ENCODE data around the gene ISCU.

- PRO-cap, 2 experiments = no peak in any of the 2 experiments
Measured at GRCh38 chr12:107036666-107037236, 49.8 kb upstream of the MTERF2 start.

DNA sequence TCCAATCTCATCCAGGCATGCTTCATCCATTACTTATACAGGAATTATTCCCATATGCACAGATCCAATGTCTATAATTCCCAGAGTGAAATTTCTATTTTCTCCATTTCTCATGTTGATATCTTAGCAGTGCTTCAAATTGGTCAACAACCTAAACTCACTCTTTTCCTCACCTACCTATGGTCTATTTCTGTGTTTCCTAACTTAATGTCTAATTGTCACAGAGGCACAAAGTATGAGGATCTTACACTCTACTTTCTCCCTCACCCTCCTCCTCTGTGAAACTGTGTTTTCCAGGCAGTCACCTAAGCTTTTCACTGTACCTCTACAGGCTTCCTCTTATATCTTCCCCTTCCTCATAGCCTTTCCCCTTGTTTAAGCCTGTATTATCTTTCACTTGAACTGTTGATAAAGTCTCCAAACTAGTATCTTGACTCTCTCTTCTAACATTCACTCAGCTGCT is 14.8 kb downstream of the CRY1 start:
- PRO-cap, 2 experiments = no peak in any of the 2 experiments

- PRO-cap, 2 experiments = peak in 2 of 2 experiments; most common plus-strand start chr12:107093980 (in 2); most common minus-strand start chr12:107093831 (in 2)
Measured at GRCh38 chr12:107093735-107094123, 380 bp upstream of the CRY1 start.

DNA sequence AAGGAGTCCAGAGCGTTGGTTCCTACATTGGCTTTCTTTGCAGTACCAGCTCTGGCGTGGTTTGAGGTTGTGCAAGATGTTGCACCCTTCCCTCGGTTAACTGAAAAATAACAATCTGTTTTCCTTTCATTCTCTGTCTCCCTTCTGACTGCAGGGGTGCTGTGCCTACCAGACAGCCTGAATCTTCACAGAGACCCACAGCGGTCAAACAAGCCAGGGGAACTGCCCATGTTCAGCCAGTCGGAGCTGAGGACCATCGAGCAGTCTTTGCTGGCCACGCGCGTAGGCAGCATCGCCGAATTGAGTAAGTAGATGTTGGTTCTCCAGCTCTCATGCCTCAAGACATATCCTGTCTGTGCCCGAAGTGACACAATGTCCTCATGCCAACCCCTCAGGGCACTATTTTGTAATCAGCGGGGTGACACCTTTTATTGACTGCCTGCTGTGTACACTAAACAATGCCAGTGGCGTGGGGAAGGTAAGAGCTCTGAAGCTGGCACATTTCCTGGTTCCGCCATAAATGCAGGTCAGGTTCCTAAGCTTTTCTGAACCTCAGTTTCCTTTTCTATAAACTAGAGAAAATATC is 165.2 kb upstream of the PWP1 start:
- PRO-cap, 2 experiments = no peak in any of the 2 experiments

- PRO-cap, 2 experiments = no peak in any of the 2 experiments
Measured at GRCh38 chr12:107684553-107684759, 1.1 kb upstream of the PWP1 start.

DNA sequence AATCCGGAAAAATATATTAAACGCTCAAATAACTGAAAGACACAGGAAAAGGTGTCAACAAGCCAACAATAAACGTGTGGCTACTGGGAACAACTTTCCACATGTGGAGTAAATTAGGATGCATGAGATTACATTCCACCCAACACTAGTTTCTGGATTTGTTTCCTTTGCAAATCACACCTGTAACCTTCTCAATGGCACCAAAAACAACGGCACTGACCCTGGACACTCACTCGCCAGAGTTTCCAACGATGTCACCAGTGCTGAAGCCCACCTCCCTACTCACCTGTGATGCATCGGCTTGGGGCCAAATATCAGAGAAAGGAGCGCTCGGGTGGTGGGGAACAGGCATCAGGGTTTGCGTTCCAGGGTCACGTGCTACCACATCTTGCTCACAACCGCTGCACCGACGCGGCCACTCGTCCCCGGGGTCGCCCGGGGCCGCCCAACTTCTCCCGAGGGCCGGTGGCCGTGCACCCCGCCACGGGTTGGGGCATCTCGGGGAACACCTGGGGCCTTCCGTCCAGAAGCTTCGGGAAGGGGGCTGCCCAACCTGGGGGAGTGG is 636 bp downstream of the PRDM4 start:
- PRO-cap, 2 experiments = peak in 1 of 2 experiments; most common plus-strand start position 418 of the sequence (in 1)

GRCh38 chr12:107845417-107846236 is 71.1 kb downstream of the ASCL4 start:
- PRO-cap, 2 experiments = no peak in any of the 2 experiments

DNA sequence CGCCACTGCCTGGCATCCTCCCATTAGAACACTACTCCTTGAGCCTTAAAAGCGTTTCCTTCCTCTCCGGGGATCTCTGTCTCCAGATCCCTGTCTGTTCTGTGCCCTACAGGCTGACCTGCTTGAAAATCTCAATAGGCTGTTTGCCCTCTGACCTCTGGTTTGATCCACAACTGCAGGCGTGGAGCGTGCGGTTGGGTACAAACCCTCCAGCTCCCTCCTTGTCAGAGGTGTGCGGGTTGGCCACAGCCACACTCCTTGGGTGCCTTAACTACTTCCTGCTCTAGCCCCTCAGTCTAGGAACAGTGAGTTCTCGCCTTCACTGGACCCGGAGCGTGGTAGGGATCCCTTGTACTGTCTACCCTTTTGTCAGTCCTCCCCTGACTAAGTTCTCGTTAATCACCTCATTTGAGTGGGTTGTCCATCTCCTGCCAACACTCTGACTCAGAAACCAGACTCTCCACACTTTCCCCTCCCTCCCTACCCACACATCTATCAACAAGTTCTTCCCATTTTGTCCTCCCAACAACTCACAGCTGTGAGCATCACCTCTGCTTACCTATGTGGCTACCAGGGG is 33.0 kb downstream of the CMKLR1 start:
- PRO-cap, 2 experiments = peak in 1 of 2 experiments; most common minus-strand start position 360 of the sequence (in 1)

DNA sequence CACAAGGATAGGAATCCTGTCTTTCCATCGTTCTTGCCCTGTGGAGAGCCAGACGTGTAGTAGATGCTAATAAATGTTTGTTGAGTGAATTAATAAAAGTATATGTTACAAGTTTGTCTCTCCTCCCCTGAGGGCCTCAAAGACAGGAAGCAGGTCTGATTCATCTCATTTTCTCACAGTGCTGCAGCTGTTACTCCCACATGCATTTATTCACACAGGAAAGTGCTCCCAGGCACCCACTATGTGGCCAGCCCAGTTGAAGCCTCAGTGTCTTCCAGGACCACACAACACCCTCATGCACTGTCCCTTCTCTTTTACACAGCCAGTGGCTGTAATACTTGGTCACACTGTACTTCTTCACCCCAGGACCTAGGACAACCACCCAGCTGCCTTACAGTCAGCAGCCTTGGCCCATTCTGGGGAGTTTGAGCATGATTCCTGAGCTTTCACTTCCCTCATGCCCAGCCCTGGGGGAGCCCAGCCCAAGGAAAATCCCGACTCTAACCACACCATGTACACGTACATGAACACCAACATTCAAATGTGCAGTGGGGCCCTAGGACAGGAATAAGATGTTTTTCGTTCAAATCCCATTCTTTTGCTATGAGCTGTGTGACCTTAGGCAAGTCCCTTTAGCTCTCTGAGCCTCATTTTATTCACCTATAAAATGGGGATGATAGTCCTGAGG is 4.8 kb downstream of the CMKLR1 start:
- PRO-cap, 2 experiments = no peak in any of the 2 experiments

DNA sequence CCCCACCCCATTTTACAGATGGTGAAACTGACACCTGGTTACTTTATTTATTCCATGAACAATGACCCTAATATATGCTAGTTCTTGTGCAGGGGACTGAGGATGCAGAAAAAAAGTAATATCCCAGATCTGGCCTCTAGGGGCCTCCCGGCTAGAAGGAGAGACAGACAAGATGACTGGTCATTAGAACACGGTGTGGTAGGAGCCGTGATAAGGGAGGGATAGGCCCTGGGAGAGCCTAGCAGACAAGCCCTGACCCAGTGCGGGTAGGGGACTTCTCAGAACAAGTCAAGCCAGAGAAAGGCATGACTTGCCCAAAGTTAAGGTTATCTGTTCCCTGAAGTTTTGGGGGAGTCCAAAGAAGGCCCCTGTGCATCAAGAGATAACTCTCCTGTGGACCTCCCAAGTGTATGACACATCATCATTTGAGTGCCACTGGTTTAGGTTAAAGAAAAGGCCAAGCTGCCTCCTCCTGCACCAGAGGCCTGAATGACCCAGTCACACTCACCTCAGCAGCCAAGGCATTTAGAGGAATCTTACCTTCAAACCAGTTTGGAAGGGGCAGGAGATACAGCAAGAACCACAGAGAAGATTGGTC is 1.7 kb downstream of the CMKLR1 start:
- PRO-cap, 2 experiments = no peak in any of the 2 experiments

- PRO-cap, 2 experiments = no peak in any of the 2 experiments
Measured at GRCh38 chr12:108519445-108520182, 4.5 kb downstream of the FICD start.

DNA sequence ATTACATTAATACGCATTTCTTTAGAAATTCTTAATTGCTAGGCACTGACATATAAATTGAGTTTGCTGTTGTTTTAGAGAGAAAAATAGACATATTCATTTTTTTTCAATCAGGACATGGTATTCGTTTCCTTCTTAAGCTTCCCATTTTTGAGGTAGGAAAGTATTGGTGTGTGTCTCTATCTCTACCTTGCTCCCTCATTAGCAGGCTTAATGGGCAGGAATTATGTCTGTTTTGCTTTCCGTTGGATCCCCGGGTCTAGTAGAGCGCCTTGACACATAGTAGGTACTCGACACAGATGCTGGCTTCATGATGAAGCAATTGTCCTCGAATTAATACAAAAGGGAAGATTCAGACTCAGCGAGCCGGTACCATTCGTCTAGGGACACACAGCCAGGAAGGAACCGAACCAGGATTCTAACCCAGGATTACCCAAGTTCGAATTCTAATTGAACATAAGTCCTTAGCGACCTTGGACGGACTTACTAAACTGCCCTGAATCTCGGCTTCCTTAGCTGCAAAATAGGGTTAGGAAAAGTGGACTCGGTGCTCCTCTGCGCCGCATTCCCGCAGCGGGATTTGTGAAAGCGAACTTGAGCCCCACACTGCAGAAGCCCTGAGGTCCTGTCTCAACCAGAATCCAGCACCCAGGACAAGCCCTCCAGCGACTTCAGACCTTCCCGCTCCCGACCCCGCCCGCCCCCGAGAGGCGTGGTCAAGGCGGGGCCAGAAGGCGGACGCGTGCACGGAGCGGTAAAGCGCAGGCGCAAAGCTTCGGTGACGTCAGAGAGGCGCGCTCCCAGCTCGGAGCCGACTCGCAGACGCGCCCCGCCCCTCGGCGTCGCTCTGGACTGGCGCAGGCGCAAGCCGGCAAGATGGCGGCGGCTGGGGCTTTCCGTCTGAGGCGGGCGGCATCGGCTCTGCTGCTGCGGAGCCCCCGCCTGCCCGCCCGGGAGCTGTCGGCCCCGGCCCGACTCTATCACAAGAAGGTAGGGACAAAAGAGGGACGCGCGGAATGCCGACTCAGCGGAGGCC is at the start of gene ISCU:
ISCU (plus strand) TSS at position 850 of the 1,036 bp plus-strand sequence.
- PRO-cap, 2 experiments = peak in 2 of 2 experiments; most common plus-strand start position 864 of the sequence (in 1); most common minus-strand start position 692 of the sequence (in 2)

GRCh38 chr12:108567790-108568778 is 5.7 kb downstream of the ISCU start:
- PRO-cap, 2 experiments = no peak in any of the 2 experiments

DNA sequence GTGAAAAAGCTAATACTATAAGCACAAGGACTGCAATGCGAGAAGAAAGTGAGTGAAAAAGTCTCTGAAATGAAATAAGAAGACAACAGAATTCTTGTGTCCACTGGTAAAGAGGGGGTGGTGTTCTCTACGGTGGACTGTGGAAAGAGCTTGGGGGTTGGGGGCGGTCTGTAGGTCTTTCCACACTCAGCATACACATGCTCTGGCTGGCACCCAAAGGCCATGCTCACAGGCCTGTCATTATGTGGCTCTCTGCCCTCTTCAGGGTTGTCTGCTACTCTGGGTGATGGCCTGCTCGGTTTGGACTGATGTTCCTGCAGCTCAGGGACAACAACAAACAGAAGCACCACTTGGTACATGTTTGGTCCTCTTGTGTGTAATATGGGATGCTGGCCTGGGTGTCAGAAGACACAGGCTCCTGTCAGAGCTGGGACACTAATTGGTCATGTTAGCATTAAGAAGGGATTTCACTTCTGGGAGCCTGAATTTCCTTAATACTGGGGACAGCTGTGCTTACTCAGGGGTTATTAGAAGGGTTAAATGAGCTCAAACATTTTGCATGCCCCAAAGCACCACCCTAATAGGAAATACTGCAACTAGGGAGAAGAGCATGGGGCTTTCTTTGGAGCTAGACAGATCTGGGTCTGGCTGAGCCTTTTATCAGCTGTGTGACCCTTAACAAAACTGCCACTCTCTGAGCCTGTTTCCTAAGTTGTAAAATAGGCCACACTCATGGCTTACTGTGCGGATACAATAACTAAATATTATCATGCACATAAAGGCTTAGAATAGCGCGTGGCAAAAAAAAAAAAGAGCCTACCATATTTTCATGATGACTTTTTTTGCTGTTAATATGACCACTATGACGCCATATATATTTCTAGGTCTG is 32.8 kb upstream of the SELPLG start:
- PRO-cap, 2 experiments = no peak in any of the 2 experiments

DNA sequence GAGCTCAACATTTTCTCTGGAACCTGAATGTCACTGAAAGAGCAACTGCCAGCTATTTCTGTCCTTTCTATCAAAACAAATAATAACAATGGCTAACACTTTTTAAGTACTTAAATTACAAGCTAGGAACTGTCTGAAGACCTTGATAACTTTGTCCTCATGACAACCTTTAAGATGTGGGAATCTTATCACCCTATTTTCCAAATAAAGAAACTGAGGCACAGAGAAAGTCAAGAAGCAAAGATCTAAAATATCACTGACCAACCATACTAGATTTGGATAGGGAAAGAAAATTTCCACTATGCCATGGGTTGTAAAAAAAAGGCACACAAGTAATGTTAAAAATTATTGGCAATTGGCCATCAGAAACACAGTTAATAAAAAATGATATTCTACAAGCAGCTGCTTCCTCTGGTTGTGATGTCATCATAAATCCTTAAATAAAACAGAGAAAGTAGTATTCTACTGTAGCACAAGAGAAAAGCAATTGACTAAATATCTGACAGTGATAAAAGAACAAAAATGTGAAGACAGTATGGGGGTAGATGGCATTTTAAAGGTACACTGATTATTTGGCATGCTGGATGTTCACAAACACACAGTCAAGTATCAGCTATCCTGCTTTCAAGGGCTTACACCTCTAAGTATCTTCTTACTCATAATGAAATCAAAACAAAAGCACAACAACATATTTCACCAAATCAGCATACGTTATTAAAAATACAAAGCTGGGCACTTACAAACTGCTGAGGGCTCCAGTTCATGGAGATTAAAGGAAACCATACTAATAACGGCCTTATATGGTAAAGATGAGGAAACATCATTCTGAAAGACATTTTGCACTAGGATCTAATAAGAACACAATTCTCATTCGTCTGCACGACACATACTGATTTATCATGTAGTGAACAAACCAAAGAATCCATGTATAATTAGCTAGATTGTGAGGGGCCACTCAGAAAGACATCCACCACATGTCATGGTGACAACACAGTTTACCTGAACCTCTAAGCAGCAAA is 45.7 kb downstream of the CORO1C start:
- PRO-cap, 2 experiments = no peak in any of the 2 experiments

- PRO-cap, 2 experiments = peak in 2 of 2 experiments; most common plus-strand start chr12:108691955 (in 1); most common minus-strand start chr12:108691629 (in 2)
Measured at GRCh38 chr12:108691463-108692417, 39.6 kb downstream of the CORO1C start.

GRCh38 chr12:108700836-108701690 is 30.3 kb downstream of the CORO1C start:
- PRO-cap, 2 experiments = no peak in any of the 2 experiments

DNA sequence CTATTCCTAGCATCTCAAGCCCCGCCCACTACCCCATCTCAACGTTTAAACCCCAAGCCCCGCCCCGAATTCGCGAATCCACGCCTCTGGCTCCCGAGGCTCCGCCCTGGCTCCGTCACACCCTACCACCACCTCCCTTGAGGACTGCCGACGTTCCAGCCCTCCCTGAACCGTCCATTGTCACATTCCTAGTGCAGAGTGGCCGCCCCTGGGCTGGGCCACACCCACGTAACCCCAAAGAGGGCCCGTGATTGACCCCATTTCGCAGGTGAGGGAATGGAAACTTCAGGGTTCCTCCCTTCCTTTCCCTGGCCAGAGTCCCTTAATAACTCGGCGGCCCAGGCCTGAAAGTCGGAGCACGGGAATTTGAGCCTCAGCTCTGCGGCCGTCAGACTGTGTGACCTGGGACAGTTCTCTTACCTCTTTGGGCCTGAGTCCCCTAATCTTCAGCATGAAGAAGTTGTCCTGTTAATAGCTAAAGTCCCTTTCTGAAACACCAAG is 806 bp upstream of the CORO1C start:
- PRO-cap, 2 experiments = peak in 2 of 2 experiments; most common plus-strand start position 118 of the sequence (in 1)

DNA sequence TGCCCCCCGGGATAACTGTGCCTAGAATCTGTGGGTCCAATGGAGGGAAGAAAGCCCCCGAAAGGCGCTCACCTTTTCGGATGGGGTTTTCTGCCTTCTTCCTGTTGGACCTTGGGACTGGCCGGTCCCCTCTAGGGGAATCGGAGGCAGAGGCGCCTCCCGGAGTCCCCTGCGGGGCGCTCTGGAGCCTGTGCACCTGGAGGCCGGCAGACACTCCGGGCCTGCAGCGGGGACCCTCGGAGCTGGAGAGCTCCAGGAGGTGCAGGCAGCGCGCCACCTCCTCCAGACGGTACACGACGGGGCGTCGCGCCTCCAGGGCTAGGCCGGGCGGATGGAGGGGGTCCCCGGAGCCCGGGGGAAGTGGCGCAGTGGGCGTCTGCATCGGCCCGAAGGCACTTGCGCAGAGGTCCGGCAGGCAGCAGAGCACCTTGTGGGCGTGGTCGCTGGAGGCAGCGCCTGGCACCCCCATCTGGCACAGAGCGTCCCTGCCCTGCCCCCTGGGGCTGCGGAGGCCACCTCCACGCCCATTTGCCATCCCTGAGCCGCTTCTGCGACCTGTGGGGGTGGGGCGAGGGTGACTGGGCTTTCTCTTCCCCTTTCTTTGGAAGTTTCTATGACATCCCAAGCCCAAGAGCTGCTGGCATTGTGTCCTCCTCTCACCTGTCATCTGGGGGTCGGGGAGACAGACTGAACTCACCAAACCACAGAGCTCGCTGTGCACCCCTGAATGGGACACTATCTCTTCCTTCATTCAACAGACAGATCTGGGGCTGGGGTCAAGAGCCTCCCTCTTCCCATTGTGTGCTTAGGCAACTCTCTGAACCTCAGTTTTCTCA is 37.4 kb upstream of the CORO1C start:
- PRO-cap, 2 experiments = no peak in any of the 2 experiments

DNA sequence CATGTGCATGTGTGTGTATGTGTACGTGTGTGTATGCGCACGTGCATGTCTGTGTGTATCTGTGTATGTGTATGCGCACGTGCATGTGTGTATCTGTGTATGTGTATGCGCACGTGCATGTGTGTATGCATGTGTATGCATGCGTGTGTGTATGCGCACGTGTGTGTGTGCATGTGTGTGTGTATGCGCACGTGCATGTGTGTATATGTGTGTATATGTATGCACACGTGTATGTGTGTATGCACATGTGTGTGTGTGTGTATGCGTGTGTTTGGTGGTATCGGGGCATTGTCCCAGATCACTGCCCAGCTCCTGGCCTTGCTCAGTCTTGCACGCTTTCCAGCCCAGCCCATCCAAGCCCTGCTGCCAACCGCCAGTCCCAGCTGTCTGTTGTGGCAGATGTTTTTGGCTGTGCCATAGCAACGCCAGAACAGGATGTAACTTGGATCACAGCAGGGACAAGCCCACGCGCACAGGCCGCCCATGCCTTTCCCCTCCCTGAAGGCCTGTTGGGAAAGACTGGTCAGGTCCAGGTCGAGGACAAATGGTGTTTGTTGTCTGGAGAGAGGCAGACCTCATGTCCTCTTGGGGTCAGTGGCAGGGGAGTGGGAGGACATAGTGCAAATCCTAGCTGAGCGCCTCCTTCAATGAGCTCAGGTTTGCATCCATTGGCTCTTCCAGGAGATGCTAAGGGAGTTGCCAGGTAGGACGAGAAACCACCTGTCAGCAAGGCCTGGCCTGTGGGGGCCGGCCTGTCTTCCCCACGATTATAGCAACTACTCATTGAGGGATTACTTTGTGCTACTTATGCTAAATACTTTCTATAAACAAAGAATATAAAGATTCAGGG is 42.4 kb upstream of the CORO1C start:
- PRO-cap, 2 experiments = no peak in any of the 2 experiments

All from psoas muscle (tissue), 2 donors.